ENCODE results near the genes IGSF11 and COX17.

- RRBS = no CpG with 5 or more reads among the region's 6 CpGs
These were observed 419.2 kb downstream of the TIGIT start for GRCh38 chr3:114712995-114713522.

DNA sequence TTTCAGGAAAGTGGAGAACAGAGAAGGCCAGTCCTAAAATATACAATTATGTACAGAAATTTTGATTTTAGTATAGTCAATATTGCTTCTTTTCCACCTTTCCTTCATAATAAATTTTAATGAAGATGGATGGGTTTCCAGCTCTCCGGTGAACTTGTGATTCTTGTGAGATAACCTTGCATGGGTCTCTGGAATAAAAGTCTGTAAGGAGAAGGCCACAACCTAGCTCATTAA is 21.5 kb upstream of the ZBTB20 start:
- RRBS = no CpG with 5 or more reads among the region's 1 CpG

- RRBS = no CpG with 5 or more reads among the region's 5 CpGs
These were observed 34.7 kb downstream of the LSAMP start for GRCh38 chr3:116410577-116411026.

DNA sequence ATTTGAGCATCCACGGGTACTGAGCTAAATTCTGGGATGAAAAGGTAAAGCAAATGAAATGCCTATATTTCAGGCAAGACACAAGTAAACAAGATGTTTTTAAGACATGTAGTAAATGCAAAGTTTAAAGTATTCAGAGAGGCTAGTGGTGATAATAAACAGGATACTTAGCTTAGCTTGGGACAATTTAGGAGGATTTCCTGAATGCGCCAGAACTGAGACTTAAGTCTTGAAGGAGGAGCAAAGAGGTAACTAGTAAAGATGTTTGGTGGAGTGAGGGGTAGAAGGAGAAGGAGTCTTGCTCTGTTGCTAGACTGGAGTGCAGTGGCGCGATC is 11.0 kb downstream of the LSAMP start:
- RRBS = no CpG with 5 or more reads among the region's 4 CpGs

DNA sequence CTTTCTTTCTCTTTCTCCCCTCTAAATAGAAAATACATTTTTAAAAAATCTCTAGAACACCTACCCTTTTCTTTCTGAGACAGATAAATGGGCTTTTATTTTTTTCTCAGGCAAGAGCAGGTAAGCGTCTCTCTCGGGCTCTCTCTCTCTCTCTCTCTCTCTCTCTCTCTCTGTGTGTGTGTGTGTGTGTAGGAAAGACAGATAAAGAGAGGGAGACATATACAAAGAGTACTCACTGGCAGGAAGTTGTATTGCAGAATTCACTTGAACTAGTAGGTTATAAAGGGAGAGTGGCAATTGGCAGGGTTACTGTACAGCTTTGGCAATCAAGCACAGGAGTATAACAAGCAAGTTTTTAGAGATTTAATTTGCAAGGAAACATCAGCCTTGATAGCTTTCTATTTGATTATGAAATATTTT is 118.1 kb upstream of the LSAMP start:
- RRBS = no CpG with 5 or more reads among the region's 2 CpGs

DNA sequence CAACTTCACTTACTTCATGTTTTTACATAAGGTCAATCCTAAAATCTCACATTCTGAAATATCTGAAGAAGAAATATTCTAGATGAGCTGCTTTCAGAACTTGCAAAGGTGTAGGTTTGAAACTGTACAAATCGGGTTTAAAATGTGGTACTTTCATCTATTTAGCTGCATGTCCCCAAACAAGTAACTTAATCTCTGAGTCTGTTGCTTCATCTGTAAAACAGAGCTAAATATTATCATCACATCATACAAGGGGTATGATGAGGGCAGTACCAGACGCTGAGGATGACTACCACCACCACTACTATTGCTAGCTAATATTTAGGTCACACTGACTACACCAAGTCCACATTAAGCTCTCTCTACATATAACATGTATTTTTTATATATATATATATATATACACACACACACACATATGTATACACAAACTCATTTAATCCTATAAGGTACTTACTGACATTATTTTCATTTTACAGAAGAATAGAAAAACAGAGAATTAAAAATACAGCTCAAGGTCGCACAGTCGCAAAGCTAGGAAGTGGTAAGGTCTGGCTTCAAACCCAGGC is 101.5 kb downstream of the IGSF11 start:
- RRBS = no CpG with 5 or more reads among the region's 4 CpGs

DNA sequence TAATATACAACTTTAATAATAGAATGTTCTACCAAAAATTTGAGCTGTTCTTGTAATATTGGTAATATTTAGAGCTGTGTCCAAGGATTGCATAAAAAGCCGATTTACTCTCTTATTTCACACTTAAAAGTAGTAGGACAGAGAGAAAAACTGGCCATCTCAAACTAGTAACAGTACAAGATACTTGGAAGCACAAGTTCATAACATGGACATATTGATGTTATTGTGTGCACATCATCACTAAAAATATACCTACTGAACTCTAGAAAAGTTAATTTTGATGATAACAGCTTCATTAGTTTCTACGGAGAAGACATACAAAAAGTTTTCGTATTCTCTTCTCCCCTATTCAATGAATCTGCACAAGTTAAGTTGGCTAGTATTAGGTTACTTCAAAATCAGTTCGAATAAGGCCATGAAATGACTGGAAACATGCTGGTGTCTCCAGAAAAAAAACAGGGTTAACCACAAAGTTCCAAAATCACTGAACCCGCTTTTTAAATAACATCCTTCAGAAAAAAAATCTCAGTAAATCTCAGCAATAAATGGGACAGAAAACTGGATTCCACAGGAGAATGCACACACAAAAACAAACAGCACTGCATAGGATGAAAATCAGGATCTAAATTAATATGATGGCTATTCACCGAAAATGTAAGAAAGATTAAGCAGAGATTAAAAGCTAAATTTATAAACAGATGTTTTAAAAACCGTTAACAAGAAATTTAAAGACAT is 1.3 kb downstream of the IGSF11 start:
- RRBS = no CpG with 5 or more reads among the region's 7 CpGs

GRCh38 chr3:119033945-119035432 is at the start of gene IGSF11:
Gene IGSF11, minus strand, starts transcription at chr3:119034846.
- RRBS = 1% methylated on average over 30 of the region's 108 CpGs

DNA sequence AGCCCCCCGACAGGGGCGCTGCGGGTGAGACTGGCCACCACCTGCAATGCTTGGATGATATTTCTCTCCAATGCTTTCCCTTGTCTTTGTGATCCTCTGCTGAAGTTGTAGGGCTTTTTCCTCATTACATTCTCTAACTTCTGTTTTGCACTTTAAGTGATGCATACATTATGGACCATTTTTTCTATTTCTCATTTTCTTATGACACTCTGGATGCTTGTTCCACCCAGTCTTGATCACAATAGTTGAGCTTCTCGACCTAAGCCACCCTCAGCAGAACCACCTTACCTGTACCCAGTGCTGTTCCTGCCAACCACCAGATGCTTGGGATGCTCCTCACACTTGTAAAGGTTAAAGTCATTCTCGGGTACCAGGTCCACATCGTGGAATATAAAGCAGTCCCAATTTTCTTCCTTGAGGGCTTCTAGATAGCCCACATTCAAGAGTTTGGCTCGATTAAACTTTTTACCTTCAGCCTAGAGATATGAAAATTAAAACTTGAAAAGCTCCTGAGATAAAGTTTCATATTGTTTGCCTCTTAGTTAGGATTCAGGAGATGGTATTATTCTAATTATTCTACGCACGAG is 16.8 kb downstream of the B4GALT4 start:
- RRBS = no CpG with 5 or more reads among the region's 9 CpGs

- RRBS = no CpG with 5 or more reads among the region's 24 CpGs
These were observed 962 bp downstream of the ARHGAP31 start for GRCh38 chr3:119294912-119295778.

DNA sequence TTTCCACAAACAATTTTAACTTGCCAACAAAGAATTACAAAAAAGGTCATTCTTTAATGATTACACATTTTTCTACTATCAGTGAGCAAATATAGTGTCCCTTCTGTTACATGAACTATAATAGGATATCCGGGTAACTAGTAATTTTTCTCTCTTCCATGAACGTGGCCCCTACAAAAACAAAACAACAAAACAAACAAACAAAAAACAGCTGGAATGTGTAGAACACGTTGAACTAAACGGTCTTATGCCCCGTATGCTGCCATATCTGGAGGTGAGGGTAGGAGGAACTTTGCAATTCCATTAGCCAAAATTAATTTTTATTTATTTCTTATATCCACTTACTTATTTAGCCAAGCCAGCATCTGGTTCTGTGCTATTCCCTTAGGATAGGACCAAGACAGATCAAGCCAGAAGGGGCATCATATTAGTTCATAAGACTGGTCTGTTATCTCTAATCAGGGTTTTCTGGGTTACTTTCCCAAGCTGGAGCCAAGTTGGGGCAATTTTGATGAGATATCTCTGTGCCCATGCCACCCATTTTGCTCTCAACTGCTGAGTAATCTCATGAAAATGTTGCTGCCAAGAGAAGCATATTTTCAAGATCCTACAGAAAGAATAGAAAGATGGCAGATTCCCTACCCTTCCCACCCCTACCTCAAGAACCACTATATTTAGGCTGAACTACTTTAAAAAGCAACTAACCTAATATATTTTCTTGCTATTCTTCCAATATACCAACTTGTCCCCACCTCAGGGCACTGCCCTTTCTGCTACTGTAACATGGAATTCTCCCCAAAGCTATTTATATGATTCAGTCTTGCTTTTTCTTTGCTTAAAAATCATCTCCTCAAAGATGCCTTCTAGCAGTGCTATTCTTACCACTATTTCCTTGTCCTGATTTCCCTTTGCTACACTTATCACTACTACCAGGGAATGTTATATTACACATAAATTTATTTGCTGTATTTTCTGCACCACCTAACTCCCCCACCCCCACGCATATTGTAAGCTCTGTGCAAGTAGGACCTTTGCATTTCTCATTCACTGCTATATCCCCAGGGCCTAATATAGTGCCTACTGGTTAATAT is 33.6 kb downstream of the TMEM39A start:
- RRBS = no CpG with 5 or more reads among the region's 6 CpGs

- RRBS = no CpG with 5 or more reads among the region's 4 CpGs
These were observed 7.6 kb downstream of the TMEM39A start for GRCh38 chr3:119455635-119456321.

- RRBS = no CpG with 5 or more reads among the region's 2 CpGs
These were observed 18.7 kb downstream of the TIMMDC1 start for GRCh38 chr3:119517071-119517422.

DNA sequence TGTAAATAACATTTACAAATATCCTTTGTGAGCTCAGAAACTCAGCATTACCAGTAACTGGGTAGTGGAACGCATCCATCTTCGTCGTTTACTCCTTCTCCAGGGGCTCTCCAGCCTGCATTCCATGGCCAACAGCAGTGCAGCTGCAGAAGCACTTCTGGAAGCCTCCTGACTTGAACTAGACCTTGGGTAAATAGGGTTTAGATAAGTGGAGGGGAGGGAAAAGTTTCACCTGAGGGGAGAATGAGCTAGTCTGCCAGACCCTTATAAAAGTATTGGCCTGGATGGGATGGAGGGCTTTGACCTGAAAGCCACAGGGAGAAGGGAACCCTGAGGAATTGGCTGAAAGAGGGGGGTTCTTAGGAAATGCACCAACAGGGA is 1.1 kb downstream of the ADPRH start:
- RRBS = no CpG with 5 or more reads among the region's 3 CpGs

DNA sequence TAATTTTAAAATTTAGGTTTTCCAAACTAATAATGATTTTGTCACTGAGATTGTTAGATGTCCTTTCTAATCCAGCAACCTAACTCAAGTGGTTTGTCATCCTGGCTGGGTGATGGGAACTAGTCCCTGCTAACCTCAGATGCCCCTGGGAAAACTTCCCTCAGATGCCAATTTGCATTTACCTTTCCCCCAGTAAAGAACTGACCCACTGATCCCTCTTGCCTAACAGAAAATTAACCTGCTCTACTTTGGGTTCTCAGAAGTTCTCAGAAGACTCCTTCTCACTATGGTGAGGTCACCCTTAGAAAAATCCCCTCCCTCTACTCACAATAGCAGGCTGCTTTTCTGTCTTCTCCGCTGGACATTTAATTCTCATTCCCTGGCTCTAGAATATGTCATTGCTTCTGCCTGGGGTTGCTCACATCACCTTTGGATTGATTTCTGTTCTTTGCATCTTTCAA is 683 bp downstream of the PLA1A start:
- RRBS = no CpG with 5 or more reads among the region's 1 CpG

DNA sequence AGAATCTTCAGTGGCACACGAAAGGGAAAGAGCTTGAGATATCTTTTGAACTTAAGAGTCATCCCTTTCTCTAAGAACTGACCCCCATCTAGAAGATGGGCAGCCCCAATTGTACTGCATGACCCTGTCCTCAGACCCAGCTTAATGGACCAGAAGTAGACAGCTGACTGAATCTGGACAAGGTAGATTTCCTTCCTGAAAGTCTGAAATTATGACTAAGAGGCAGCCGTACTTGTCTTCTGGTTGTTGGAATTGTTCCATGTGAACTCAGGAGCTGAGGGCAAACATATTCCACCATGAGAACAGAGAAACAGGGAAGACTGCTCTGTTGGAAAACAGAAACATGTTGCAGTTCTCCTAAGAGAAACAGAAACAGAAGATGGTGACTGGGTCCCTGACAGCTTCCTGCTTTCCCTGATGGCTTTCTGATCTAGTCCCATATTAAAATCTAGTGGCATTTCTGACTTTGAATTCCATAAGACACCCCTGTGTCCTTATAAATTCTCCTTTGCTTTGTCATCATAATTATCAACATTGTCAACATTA is 24.2 kb downstream of the POPDC2 start:
- RRBS = no CpG with 5 or more reads among the region's 2 CpGs

DNA sequence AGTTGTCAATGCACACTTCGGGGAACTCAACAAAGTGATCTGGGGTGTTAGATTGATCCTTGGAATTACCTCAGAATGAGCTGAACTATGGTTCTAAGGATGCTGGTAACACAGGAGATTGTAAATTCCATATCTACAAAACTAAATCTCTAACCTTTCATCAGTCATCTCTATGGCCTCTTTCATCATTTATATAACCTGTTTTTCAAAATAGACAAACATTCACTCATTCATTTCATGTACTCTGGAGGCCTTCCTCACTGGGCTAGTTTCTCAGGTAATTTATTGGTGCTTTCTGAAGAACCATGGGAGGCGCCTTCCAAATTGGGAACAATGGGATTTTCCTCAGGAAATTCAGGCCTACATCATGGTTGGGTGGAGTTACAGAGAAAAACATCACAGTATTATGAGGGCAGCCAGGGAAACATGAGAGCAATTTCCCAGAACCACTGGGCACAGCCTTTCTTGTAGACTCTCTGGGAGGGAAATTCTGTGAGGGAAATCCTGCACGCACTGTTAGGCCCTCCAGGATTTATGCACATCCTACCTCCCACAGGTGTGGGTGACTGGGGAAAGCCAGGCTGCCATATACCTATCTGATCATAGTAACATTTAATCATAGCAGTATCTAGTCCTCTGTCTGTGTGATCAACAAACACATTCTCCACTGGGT is 13.3 kb downstream of the POPDC2 start:
- RRBS = no CpG with 5 or more reads among the region's 3 CpGs

GRCh38 chr3:119658810-119659773 is 1.3 kb downstream of the POPDC2 start:
- RRBS = no CpG with 5 or more reads among the region's 6 CpGs

DNA sequence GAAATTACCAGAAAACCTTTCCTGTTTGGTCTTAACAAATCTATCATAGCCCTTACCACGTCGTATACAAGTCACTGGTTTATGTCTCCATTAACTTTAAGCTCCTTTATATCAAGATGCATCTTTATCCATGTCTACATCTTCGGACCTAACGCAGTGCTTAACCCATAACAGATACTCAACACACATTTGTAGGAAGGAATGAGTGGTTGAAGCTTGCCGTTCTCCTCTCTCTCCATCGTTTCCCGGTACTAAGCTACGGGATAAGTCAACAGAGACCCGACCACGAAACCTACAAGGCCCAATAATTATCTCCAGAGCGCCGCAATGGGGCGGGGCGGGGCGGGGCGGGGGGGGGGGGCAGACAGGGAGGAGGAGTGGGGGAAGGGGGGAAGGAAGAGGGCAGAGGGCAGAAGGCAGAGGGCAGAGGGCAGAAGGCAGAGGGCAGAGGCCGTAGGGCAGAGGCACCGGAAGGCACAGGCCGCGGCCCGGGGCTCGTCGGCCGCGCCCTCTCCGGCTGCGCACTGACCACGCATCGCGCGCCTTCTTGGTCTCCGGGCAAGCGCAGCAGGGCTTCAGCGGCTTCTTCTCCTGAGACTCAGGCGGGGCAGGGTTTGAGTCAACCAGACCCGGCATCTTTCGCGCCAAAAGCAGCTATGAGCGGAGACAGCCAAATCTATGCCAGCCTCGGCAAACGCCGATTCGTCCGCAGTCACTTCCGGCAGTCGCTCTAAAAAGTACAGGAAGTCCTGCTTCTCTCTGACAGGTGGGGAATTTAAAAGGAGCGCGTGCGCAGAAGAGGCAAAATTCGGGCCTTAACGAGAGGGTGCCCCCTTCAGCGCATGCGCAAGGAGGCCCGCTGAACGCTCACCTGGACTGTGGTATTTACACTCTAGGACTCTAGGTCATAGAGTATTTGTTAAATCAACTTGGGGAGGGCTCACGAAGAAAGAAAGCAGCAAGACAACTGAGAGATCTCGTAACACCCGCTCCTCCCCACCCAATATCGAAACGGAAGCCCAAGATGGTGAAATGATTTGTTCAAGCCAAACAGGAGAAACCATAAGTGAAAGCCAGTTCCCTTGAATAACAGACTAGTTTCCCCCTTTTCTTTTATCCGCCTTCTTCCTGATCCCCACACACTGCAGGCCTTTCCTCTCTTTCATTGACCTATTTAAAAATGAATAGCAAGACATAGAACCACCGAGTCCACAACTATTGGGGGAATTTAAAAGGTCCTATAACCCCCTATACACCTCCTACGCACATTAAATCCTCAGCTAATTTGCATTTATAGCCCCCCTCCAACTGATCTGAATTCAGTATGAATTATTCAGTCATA is at the start of gene COX17:
COX17 (minus strand) TSS at position 732 of the 1,342 bp plus-strand sequence.
- RRBS = under 1% methylated on average over 17 of the region's 63 CpGs

DNA sequence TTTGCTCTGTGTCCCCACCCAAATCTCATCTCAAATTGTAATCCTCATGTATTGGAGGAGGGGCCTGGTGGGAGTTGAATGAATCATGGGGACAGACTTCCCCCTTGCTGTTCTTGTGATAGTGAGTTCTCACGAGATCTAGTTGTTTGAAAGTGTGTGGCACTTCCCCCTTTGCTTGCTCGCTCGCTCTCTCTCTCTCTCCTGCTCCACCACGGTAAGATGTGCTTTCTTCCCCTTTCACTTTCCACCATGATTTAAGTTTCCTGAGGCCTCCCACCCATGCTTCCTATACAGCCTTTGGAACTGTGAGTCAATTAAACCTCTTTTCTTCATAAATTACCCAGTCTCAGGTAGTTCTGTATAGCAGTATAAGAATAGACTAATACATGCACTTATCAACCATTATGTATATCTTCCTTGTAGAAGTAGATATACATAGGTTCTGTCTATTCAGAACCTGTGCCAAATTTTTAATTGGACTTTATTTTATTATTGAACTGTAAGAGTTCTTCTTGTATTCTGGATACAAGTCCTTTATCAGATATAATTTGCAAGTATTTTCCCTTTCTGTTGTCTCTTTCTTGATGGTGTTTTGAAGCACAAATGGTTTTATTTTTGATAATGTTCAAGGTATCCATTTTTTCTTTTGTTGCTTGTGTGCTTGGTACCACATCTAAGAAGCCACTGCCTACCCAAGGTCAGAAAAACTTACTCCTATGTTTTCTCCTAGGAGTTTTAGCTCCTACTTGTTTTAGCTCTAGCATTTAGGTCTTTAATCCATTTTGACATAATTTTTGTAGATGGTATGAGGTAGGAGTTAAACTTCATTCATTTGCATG is 60.4 kb downstream of the GSK3B start:
- RRBS = no CpG with 5 or more reads among the region's 4 CpGs